ENCODE measurements around the gene NLGN1.

DNA sequence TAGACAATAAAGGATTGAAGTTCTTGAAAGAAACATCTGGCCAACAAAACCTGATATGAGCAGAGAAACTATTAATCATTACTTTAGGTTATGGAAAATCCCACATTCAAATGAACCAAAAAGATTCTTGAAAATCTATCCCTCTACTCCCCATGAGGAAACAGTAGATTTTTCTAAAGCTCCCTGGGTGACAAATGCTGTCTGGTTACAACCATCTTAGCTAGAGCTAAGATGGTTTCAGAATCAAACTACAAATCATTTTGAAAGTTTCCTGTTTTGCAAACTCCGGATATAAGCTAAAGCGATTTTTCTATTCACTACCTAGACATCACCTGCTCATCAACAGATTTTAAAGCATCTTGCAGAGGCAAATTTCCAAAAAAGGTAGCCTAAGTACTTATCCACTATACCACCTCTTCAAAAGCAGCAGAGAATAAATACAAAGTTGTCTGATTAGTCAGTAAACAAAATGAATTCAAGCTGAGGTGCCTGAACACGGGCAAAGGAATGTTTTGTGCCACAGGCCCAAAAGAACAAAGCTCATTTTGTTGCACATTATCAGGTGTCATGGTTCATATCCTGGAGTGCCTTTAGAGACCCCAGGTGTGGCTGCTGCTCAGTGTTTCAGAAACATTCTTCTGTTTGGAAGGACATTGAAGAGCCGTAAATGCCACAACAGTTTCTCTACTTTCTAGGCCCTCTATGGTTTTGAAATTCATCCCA is 204.9 kb downstream of the TNIK start:
- RRBS: no CpG with 5 or more reads among the region's 4 CpGs

DNA sequence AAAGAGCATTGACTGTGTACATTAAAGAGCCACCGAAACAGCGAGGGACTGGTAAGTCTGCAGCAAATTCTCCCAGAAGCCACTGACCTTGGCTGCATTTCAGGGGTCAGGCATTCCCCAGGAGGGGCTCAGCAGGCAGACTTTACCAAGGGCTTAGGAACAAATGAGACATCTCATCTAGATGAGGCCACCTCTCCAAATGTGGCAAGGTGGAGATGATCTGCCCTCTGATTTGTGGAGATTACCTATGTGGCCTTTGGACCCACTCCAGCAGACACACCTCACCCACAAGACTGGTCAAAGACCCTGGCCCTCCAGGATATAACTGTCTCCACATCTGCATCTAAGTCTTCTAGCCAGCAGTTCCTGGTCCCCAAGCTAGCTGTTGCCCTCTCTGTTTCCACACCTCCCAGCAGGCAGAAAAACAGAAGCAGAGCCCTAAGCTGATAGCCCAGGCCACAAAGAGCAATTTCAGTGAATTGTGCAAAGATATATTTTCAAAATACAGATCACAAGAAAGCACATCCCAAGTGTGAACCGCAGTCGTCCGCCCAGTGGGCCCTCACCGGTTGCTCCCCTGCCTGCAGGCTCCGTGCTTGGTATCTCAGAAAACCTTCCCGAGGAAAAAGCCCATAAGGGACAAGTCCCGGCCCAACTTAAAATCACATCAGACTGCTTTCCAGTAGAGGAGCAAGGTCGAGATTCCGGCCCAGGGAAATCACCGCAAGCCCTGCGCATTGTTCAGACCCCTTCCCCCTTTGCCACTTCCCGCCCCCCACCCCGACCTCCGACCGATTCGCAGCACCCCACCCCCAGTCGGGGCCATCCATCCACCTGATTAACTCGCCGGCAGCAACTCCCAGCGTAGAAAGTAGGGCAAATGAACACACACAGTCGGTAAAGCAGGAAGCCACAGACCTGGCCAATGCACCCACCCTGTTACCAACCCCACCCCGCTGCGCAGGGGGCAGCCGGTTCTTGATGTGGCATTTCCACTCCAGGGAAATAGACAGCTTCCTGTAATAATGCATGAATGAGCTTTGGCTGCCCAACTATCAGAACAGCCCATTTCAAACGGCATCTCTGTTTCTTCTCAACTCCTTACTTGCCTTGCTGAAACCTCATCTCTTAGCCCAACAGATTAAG is 2.5 kb downstream of the TNIK start:
- RRBS: 18% methylated on average over 3 of the region's 27 CpGs

- RRBS: 1% methylated on average over 3 of the region's 41 CpGs
These were observed 955 bp downstream of the TNIK start for GRCh38 chr3:171458983-171459917.

DNA sequence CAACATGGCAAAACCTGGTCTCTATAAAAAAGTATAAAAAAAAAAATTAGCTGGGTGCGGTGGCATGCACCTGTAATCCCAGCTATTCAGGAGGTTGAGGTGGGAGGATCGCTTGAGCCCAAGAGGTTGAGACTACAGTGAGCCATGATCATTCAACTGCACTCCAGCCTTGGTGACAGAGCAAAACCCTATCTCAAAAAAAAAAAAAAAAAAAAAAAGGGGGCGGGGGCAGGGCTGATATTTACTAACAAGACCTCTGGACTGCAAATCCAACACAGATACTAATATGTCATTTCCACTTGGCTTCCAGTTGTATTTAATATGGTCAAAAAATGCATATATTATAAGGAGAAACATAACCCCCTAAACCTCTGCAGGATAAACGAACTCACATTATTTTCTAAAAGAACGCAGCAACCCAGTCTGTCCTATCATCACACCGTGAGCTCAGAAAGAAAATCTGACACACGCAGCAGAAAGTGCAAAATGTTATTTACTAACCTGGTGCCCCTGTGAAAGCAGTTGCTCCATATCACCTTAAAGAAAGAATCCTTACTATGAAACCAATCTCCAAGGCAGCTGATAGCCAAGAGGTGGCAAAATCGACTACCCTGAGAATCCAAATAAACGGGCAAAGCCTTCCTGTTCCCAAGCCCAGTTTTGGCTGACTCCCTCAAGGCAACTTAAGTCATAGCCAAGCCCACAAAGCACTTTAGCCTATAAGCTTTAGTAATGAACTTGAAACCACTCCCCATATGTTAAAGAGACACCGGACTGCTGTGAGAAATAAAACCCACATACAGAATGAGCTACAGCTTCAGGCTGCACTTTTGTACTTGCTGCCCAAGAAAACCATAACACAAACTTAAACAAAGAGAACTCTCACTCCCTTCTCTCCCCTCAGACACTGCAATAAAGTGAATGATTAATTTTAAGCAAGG is 39.3 kb downstream of the PLD1 start:
- RRBS: no CpG with 5 or more reads among the region's 10 CpGs

- RRBS: no CpG with 5 or more reads among the region's 26 CpGs
These were observed 603 bp downstream of the FNDC3B start for GRCh38 chr3:172040015-172040347.

- RRBS: no CpG with 5 or more reads among the region's 25 CpGs
These were observed 3.0 kb downstream of the FNDC3B start for GRCh38 chr3:172041995-172043098.

GRCh38 chr3:172052416-172053029 is 13.1 kb downstream of the FNDC3B start:
- RRBS: no CpG with 5 or more reads among the region's 2 CpGs

DNA sequence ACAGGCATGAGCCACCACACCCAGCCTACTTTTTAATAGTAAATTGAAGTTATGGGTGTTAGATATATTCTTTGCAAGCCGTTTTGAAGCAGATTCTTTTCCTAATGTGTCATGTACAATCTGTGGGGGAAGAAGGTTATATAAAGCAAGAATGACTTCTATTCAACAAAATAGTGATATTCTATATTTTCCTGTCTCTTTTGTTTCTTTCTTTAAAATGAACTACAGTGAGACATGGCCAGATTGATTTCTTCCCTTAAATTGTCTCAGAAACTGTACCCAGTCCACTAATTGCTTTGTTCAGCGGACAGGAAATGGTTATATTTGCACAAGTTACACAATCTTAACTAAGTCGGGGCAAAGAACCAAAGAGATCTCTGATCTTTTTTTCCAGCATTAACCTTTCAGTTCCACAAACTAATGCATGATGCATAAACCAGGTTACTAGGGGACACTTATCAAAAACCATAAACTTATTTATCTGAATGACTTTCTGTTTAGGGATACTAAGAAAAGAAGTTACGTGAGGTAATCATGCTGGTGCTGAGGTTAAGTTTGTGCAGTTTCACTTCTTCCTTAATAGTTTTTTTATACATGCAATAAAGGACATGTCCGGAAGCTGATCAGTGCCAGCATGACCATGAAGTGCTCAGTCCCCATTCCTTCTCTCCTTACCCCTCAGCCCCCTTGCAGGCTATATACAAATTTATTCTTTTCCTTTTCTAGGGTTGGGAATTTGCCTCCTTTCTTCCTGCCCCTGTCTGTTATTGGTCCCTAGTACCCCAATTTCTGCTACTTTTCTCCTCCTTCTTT is 22.3 kb downstream of the FNDC3B start:
- RRBS: no CpG with 5 or more reads among the region's 5 CpGs

GRCh38 chr3:172119239-172120132 is 80.1 kb downstream of the FNDC3B start:
- RRBS: no CpG with 5 or more reads among the region's 7 CpGs

DNA sequence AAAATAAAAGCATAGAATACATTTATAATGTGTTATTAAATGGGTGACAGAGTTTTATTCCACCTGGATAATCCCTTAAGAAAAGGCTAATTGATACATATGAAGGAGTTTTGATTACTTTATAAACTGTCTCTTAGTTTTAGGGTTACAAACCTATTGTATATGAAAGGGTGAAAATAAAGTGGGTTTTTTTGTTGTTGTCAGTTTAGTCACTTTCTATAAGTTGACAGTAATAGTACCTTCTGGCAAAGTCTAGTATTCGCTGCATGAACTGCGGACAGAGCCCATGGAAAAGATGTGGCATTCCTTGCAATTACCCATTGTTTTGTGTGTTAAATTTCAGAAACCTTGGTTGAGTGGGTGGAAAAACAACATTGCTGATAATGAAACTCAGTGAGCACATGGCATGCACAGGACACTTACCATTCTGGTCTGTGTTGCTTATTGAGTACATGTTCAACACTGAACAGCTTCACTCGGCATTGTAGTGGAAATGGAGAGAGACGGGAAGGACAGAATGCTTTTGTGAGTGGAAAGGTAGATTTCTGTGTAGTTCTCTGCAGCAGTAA is 165.2 kb downstream of the FNDC3B start:
- RRBS: no CpG with 5 or more reads among the region's 4 CpGs

GRCh38 chr3:172212071-172212714 is 172.8 kb downstream of the FNDC3B start:
- RRBS: no CpG with 5 or more reads among the region's 5 CpGs

- RRBS: no CpG with 5 or more reads among the region's 2 CpGs
These were observed 168.1 kb downstream of the GHSR start for GRCh38 chr3:172280218-172280585.

DNA sequence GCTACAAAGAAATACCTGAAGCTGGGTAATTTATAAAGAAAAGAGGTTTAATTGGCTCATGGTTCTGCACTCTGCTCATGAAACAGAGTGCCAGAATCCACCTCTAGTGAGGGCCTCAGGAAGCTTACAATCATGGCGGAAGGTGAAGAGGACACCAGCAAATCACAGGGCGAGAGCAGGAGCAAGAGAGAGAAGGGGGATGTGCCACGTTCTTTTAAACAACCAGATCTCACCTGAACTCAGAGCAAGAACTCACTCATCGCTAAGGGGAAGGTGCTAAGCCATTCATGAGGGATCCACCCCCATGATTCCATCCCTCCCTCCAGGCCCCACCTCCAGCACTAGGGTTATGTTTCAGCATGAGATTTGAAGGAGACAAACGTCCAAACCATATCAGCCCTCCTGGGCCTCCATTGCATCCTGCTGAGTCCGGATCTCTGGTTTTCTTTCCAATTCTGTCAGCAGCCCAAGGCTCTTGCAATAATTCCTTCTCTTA is 29.8 kb upstream of the TNFSF10 start:
- RRBS: no CpG with 5 or more reads among the region's 6 CpGs

DNA sequence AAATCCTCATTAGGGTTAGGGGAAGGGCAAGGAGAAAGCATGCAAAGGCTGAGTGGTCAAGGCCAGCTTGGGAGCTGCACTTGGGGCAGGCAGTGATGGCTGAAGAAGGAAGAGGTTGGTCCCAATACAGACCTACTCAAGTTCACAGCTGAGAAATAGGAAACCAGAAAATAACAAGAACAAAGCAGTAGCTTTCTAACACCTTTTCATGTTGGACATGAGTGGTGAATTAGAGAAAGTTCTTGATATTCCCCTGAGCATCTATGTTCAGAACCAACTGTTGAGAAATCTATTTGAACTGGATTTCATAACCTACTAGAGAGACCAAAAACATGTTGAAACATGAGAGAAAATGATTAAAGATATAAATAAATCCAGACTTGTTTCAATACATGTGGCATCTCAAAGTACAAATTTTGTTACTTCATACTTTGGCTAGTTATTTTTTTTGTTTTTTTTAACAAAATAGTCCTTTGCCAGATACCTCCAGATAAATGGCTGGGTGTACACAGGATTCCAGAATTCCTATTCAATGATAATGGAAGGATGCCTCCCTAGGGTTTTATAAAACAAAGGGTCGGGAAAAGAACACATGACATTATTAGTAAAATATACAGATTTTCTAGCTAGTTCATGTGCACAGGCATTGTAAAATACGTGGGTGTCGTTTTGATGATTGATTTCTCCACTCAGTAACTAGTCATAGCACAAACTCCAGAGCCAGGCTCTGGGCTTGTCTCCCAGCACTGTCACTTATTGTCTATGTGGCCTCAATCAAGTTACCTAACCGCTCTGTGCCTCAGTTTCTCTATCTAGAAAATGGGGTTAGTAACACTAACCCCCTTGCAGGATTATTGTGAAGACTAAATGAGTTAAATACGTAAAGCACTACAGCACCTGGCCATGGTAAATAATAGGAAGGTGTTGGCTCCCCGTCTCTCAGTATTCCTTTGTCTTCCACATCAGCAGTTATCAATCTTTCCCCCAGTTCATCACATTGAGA is 34.5 kb upstream of the TNFSF10 start:
- RRBS: no CpG with 5 or more reads among the region's 6 CpGs

- RRBS: no CpG with 5 or more reads among the region's 5 CpGs
These were observed 16.3 kb downstream of the NCEH1 start for GRCh38 chr3:172694409-172695030.

DNA sequence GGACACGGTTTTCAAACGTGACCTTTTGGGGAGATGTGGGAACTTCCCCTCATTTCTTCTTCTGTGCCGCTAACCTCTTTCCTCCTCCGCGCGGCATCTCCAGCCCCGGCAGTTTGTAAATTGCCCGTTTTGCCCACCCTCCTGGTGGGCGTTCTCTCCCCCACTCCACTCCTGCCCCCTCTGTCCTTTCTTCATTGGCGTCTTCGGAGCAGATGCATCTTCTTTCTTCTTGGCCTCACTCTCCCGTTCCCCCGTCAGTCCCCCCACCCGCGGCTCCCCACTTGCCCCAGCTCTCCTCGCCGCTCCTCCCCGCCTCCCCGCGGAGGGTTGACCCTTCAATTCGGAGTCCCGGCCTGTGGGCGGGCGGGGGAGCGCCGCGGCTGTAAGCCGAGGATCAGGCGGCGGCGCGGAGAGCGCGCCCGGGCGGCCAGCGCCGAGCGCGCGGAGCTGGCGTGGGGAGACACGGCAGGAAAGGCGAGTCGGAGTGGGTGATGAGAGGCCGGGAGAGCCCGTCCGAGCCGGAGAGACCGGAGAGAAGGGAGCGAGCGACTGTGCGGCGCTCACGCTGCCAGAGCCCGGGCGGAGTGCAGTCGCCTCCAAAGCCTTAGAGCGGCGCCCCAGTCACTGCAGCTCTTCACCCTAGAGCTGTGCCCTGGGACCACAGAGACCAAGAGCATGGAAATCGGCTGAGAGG is at the start of gene NLGN1:
Gene NLGN1 (plus strand): TSS at position 374 of the 694 bp plus-strand sequence.
- RRBS: 10% methylated on average over 31 of the region's 61 CpGs

DNA sequence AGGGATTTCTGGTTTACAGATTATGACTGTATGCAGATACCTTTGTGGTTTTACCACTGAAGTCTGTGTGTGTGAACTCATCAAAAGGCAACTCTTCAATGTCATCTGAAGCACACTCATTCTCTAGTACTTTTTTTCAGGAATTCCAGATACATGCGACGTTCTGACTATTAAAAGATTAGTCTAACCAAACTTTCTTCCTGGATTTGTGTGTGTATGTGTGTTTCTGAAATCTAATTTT is 188.6 kb downstream of the NLGN1 start:
- RRBS: no CpG with 5 or more reads among the region's 2 CpGs

DNA sequence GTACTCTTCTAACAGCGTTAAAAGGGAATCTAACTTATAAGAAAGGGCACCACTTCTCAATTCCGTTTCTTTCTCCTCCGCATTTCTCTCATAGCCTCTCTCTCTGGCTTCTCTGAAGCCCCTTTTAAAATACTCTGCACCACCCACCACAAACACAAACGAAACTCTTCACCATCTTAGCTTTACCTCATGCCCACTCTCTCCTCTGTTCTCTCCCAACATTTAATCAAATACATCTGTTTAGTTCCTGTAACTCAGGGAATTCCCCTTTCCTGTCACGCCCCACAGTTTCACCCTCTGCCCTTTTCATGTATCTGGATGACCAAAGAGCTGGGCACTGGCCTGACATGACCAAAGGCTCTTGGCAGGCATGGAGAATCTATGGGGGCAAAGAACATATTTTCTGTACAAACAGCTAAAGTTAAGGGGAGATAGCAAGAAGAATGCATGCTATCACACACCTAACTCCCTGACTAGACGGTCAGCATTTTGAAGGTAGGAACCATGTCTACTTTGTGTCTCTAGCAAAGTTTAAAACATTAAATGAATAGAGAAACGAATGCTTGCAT is 270.0 kb downstream of the TBL1XR1 start:
- RRBS: no CpG with 5 or more reads among the region's 7 CpGs

- RRBS: no CpG with 5 or more reads among the region's 4 CpGs
These were observed 140.5 kb downstream of the TBL1XR1 start for GRCh38 chr3:177056667-177057225.

- RRBS: no CpG with 5 or more reads among the region's 6 CpGs
These were observed 77.0 kb downstream of the TBL1XR1 start for GRCh38 chr3:177120179-177120776.